HCT116 (cell line): ENCODE data around the genes NOTCH2 and FAM72B.

GRCh38 chr1:120068788-120069064 lies 736 bp downstream of the NOTCH2 start:
- RRBS: no CpG with 5 or more reads among the region's 23 CpGs

GRCh38 chr1:120069150-120070007 lies at the start of gene NOTCH2:
Gene NOTCH2 (minus strand): TSS chr1:120069662.
- RRBS: no CpG with 5 or more reads among the region's 88 CpGs

GRCh38 chr1:120354519-120355268 lies 60.1 kb upstream of the NBPF8 start:
- RRBS: no CpG with 5 or more reads among the region's 34 CpGs

GRCh38 chr1:120557085-120557496 lies 142.3 kb downstream of the NBPF8 start:
- RRBS: no CpG with 5 or more reads among the region's 7 CpGs

- RRBS: no CpG with 5 or more reads among the region's 46 CpGs
Measured at GRCh38 chr1:121183708-121184458, at the start of gene FAM72B. Gene FAM72B (minus strand): TSS chr1:121184340.

DNA sequence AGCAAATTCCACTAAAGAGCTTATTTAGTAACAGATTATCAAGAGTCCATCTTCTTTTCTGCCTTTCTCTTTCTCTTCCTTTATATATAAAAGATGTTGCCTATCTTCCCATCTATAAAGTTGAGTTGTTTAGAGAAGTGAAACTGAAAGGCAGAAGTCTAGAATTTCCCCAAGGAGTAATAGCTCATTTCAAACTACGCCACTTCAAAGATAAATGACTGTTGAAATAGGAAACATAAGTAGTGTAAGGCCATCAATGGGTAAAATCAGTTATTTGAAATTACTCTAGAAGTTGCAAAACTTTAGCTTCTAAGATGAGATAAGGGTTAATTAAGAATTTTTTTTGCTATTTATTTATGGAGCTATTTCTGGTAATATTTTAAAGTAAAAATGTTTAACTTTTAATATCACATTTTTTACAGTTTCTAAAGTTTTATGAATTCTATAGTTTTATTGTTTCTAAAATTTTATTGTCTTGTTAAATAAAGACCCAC lies 273.9 kb downstream of the SRGAP2C start:
- RRBS: no CpG with 5 or more reads among the region's 1 CpG

DNA sequence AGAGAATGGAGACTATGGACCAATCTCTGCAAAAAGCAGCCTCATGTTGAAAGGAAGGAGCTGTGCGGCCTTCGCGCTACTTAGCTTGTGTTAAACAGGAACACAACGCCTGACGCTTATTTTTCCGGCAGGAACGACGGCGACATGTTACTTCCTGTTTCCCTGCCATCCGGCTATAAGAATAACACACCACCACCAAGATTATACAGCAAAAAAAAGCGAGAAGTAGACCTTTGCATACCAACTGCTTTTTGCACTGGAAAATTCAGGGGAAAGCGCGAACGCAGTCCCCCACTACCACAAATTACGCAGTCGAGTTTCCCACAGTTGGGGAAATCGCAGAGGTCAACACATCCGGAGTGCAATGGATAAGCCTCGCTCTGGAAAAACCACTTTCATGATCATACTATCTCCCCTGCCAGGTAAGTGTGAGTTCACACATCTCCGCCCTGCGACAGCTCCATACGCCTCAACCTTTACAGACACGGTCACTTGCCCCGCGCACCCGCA lies 206.5 kb downstream of the H3-7 start:
- RRBS: 98% methylated on average over 3 of the region's 26 CpGs

DNA sequence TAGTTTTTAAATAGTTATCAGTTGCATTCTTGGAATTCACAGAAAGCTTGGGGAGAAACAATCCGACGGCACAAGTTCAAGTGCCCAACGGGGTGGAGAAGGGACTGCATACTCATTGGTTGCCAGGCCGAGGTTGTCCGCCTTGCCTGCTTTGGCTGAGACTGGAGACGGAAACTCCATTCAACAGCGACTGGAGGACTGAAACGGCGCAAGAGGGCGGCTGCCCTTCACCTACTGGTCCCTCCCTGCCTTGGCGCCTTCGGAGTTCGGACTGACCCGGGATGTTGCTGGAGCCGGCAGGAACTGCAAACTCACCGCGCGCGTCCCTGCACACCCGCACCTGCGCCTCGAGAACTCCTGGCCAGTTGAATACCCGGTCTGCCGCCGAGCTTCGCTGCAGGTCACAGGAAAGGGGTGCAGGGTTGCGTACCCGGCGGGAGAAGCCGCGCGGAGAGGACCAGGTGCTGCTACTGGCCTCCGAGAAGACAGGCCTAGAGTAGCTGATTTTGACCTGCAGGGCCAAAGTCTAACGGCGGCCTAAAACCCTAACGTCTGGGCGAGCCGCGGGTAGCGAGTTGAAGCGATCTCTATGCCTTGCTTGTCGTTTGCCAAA lies 67.4 kb downstream of the H3-7 start:
- RRBS: 98% methylated on average over 5 of the region's 42 CpGs

DNA sequence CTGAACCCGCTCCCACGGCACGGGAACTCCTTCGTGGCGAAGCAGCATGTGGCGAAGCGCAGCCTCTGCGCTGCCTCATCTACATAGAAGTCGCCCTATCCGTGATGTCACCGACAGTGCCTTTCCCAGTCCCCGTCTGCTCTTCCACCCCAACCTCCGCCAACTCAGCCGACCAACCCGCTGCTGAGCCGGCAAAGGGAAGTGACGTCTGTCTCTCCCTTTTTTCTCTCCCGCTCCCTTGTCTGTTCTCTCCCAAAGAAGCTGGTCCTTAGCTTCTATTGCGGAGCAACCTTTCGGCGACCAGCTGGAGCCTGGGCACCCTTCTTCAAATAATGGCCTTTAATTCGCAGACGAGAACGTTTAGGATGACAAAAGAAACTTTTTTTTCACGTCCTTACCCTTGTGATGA lies 40.6 kb upstream of the PPIAL4F start:
- RRBS: no CpG with 5 or more reads among the region's 25 CpGs

DNA sequence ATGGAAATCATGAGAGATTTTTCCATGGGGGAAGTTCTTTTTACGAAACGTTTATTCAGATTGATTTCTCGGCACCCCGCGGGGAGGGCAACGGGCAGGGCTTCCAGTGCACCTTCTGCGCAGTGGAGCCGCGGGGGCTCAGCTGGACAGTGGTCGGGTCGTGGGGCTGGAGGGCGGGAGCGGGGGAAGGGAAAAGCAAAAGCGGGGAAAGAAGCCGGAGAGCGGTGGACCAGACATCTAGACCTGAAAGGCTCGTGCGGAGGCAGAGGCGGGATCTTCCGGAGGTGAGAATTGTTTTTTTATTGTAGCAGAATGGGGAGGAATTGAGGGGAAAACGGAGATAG lies 50.6 kb upstream of the NBPF20 start:
- RRBS: no CpG with 5 or more reads among the region's 21 CpGs

GRCh38 chr1:145690255-145690929 lies 16.8 kb downstream of the PDZK1 start:
- RRBS: no CpG with 5 or more reads among the region's 3 CpGs

GRCh38 chr1:145777234-145777973 lies 46.5 kb downstream of the RNF115 start:
- RRBS: no CpG with 5 or more reads among the region's 1 CpG

DNA sequence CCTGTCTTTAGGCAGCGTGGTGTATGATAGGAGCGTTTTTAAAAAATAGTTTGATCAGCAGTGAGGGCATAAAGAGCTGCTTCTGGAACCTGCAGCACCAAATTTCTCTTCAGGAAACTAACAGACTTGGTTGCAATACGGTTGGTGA lies 429 bp upstream of the RBM8A start:
- RRBS: no CpG with 5 or more reads among the region's 3 CpGs

GRCh38 chr1:145928765-145929353 lies 1.6 kb upstream of the RBM8A start:
- RRBS: no CpG with 5 or more reads among the region's 18 CpGs

GRCh38 chr1:145935980-145936593 lies 8.8 kb upstream of the RBM8A start:
- RRBS: 97% methylated on average over 3 of the region's 8 CpGs

DNA sequence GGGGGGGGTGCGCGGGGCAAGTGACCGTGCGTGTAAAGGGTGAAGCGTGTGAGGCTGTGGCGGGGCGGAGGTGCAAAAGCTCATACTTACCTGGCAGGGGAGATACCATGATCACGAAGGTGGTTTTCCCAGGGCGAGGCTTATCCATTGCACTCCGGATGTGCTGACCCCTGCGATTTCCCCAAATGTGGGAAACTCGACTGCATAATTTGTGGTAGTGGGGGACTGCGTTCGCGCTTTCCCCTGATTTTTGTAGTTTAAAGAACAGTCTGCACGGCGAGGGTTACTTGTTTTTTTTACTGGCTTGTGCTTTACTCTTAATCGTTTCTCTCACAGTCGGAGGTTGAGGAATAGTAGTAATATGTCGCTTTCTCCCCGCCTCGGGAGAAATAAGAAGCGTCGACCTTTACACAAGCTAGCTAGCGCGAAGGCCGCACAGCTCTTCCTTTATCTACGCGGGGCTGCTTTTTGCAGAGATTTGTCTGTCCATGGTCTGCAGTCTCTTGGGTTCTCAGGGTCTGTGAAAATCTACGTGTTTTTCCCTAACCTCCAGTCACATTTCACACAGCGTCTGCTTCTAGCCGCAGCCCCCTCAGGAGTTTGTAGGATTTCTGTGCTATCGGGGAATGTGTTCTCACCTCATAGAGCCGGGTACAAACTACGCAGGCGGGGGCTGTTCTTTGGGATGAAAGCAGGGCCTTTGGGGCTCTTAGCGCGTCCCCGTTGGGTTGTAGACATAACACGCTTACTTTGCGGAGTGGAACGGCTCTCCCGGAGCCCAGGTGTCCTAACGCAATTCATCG lies 32.4 kb upstream of the PPIAL4H start:
- RRBS: no CpG with 5 or more reads among the region's 45 CpGs

- RRBS: no CpG with 5 or more reads among the region's 44 CpGs
Measured at GRCh38 chr1:146486375-146487127, 142.0 kb upstream of the PPIAL4H start.

- RRBS: no CpG with 5 or more reads among the region's 4 CpGs
Measured at GRCh38 chr1:146940365-146940629, 2.2 kb downstream of the NBPF12 start.